Cardiac atrium fibroblast (primary cell): ENCODE data around the genes NECTIN2, APOC1 and ERCC1.

DNA sequence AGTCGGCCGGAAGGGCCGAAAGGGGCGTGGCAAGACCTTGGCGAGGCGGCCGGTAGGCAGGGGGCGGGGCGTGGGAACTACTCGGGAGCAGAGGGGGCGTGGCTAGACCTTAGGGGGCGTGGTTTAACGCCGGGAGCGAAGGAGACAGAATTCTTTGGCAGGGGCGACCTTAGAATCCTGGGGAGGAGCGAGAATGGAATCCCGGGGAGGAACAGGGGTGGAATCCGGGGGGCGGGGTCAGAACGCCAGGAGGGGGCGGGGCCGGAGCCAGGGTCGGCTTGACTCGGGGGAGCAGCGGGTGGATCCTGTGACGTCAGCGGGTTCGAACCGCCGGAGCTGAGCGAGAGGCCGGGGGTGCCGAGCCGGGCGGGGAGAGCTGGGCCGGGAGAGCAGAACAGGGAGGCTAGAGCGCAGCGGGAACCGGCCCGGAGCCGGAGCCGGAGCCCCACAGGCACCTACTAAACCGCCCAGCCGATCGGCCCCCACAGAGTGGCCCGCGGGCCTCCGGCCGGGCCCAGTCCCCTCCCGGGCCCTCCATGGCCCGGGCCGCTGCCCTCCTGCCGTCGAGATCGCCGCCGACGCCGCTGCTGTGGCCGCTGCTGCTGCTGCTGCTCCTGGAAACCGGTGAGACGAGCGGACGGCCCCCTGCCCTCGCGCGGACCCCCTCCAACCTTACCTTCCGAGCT lies at the start of gene NECTIN2:
TSS of gene NECTIN2 (plus strand) at position 308 of the 686 bp plus-strand sequence.
- RAMPAGE, long total RNA = no peak

GRCh38 chr19:44857668-44858319 lies 11.7 kb downstream of the NECTIN2 start:
- RAMPAGE, long total RNA = no peak

- RAMPAGE, long total RNA = no peak
These were observed 12.7 kb upstream of the TOMM40 start for GRCh38 chr19:44878135-44878963.

- RAMPAGE, long total RNA = no peak
These were observed 714 bp upstream of the TOMM40 start for GRCh38 chr19:44890039-44891040.

GRCh38 chr19:44913987-44914982 lies at the start of gene APOC1:
Gene APOC1, plus strand, starts transcription at chr19:44914608.
- RAMPAGE, long total RNA = no peak

GRCh38 chr19:44951100-44951990 lies 3.8 kb upstream of the CLPTM1 start:
- RAMPAGE, long total RNA = no peak

DNA sequence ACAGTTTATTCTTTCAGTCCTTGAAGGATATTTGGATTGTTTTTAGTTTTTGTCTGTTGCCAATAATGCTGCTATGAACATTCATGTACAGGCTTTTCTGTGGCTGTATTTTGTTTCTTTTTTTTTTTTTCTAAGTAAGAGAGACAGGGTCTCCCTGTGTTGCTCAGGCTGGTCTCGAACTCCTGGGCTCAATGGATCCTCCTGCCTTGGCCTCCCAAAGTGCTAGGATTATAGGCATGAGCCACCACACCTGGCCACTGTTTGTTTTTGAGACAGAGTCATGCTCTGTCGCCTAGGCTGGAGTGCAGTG lies 3.9 kb downstream of the CLPTM1 start:
- RAMPAGE, long total RNA = no peak

DNA sequence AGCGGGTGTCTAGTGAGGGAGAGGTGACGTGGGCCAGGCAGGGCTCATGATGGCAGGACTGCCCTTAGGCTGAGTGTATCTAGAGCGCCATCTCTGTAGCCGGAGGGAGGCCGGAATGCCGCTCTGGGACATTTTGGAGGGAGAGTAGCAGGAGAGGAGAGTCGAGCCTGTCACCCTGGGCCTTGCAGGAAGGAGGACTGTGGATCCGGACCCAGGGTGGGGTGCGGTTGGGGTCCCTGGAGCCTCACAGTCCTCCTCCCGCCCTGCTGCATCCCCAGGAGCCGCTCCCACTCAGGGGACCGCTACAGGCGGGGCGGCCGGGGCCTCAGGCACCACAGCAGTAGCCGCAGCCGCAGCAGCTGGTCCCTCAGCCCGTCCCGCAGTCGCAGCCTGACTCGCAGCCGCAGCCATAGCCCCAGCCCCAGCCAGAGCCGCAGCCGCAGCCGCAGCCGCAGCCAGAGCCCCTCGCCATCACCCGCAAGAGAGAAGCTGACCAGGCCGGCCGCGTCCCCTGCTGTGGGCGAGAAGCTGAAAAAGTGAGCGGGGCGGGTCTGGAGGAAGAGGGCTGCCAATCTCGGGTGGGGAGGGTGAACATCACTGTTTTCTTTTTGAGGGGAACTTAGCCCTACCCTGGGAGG lies 9.1 kb downstream of the ZNF296 start:
- RAMPAGE, long total RNA = no peak

DNA sequence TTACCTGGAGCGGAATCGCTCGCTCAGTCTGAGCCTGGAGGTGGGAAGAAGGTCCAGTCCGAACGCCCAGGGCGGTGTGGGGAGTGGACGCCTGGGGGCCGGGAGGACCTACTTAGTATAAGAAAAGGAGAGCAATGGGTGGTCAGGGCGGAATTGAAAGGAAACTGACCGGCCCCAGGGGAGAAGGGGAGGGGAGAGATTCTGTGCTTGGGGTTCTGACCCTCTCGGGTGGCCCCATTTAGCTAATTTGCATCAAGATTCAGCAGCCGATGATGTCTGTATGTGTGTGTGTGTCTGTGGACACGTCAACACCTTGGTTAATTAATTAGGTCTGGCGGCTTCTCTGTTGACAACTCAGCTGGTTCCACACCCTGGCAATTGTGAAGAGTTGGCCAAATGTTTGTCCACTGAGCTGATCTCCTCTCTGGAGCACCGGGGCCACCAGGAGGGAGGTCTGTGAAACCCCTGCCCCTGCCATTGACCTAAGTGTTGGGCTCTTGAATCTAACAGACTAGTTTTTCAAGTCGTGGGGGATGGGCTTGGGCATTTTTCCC lies 595 bp downstream of the GEMIN7 start:
- RAMPAGE, long total RNA = no peak

- RAMPAGE, long total RNA = no peak
These were observed 23.5 kb downstream of the NKPD1 start for GRCh38 chr19:45137146-45137730.

GRCh38 chr19:45250613-45250985 lies 472 bp upstream of the MARK4 start:
- RAMPAGE, long total RNA = no peak

DNA sequence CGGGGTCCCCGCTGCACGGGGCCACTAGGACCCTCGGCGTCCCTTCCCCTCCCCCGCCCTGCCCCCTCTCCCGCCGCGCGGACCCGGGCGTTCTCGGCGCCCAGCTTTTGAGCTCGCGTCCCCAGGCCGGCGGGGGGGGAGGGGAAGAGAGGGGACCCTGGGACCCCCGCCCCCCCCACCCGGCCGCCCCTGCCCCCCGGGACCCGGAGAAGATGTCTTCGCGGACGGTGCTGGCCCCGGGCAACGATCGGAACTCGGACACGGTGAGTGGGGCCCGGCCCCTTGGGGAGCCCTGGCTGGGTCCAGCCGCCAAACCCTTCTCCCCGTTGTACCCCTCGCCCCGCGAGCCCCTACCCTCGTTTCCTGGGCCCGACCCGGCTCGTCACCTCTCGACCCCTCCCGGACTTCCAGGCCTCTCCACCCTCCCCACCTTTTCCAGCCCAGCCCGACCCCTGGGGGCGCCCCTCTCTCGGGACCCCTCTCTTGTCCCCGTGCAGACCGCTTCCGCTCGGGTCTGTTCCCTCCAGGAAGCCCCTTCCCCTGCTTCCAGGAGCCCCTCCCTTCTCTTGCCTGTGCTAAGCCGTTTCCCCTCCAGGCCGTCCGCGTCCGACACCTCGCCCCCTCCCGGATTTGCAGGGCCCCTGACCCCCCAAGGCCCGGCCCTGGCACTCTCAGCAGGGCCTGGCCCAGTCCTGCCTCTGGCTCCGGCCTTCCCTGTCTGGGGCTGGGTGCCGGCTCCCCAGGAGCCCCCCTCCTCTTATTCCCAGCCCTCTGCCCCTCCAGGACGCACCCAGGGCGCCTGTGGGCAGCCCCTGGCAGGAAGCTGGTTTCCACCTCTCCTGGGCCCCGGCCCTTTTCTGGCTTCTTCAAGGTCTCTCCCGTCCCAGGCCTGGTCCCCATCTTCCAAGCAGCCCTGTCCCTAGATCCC lies 570 bp downstream of the MARK4 start:
- RAMPAGE, long total RNA = no peak

DNA sequence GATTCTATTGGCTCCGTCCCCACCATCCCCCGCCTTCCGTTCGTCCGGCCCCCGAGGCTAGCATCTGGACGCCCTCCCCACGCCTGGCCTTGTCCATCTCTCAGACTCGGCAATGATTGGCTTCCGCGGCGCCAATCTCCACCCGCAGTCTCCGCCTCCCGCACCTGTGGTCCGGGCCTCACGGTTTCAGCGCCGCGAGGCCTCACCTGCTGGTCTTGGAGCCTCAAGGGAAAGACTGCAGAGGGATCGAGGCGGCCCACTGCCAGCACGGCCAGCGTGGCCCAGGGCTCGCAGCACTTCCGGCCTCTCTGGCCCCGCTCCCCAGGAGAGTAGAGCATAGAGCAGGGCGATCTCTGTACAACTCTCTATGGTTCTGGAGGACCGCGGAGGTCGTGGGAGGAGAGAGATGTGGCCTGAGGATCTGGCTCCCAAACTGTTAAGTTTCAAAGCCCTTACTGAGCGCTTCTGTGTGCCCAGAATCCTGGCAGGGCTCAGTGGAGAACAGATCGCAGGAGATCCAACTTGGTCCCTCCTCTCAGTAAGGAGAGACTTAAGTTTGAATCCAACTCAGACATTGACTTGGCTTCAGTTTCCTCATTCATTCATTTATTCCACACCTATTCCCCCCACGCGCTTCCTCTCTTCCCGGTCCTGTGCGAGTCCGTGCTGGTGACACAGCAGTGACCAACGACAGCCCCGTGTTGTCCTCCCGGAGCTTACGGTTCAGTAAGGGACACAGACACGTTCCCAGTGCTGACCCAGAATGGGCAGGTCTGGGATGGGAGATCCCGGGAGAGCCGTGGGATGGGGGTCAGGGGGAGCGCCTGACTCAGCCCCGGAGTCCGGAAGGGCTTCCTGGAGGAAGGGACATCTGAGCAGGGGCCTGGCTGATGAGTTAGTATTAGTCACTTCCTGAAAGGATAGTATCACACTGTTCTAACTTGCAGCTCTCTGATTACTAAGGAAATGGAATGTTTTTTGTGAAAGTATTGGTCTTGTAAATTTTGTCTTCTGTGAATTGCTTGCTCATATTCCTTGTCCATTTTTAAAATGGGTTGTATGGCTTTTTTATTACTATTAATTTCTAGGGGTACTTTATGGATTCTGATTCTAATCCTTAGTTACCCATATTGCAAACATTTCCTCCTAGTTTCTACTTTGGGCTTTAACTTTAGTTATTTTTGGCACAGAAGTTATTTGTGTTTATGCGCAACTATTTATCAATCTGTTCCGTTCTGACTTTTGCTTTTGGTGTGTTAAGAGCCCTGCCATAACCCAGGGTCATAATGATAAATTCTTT lies at the start of gene ERCC1:
TSS of gene ERCC1 (minus strand) at position 301 of the 1,300 bp plus-strand sequence.
- RAMPAGE, long total RNA = start-site peak on the minus strand centred at position 275 of the sequence, 84 bp wide, 267 and 34 reads in 2 replicates

DNA sequence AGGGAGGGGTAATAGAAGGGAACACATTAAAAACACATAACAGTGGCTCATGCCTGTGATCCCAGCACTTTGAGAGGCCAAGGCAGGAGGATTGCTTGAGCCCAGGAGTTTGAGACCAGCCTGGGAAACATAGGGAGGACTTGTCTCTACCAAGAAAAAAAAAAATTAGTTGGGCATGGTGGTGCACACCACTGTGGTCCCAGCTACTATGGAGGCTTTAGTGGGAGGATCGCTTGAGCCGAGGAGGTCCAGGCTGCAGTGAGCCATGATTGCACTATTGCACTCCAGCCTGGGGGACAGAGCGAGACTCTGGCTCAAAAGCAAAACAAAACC lies 4.1 kb downstream of the FOSB start:
- RAMPAGE, long total RNA = no peak

GRCh38 chr19:45477640-45478355 lies 10.0 kb downstream of the FOSB start:
- RAMPAGE, long total RNA = no peak

DNA sequence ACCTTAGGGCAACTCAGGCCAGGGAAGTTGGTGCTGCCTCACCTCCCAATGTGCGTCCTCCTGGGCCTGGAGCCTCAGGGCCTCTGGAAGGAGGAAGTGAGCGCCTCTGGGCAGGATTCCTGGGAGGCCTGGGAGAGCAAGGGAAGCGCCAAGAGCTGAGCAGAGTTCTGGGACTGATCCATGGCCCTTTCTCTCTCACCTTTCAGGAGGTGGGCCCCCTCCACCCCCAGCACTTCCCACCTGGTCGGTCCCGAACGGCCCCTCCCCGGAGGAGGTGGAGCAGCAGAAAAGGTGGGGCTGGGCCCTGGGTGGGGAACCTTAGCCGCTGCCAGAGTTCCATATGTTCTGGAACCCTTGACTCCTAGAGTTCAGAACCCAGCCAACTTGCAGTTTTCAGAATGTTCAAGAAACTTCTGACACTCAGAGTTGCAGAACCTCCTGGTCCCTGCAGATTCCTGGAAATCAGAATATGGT lies 13.9 kb downstream of the VASP start:
- RAMPAGE, long total RNA = no peak

DNA sequence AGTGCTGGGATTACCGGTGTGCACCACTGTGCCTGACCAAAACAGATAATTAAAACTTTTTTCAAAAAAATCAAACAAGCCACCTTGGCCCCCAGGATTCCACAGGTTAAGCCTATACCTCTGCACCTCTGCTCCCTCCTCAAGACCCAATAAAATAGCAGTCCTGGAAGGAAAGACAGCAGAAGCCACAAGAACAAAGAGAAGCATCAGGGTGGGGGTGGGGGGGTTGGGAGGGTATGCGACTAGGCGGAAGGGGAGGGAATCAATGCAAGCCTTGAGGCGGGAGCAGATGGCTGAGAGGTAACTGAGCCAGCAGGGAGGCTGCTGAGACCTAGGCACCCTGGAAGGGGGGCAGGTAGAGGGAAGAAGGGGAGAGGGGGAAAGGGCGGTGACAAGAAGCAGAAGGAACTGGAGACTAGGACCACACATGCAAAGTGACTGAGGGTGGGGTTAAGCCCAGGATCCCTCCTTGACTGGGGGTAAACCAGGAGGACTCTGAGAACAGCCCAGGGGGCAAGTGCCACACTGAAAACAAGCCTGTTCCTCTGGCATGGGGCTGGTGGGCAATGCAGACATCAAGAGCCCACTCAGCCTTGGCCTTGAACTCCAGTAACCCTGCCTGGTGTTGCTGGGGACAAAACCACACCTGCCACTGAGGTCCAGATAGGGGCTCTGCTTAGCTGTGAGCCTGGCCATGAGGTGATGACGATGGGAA lies 20.5 kb downstream of the OPA3 start:
- RAMPAGE, long total RNA = no peak

DNA sequence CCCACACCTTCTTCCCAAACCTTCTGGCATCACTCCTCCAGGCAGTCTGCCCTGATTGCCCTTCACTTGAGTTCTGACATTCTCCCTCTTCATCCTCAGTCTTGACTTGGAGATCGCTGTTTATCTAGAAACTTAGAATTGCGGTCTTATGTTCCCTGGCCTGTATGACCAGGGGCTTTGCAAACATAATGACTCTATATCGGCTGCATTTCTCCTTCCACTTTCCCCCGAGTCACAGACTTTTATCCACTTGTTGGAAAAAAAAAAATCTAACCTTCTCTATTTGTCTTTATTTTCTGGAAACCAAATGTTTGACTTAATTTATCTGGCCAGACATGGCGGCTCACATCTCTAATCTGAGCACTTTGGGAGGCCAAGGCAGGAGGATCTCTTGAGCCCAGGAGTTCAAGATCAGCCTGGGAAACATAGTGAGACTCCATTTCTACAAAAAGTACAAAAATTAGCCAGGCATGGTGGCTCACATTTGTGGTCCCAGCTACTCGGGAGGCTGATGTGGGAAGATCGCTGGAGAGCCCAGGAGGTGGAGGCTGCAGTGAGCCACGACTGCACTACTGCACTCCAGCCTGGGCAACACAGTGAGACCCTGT lies 5.4 kb upstream of the OPA3 start:
- RAMPAGE, long total RNA = no peak

GRCh38 chr19:45598174-45599107 lies 3.6 kb downstream of the GPR4 start:
- RAMPAGE, long total RNA = no peak

DNA sequence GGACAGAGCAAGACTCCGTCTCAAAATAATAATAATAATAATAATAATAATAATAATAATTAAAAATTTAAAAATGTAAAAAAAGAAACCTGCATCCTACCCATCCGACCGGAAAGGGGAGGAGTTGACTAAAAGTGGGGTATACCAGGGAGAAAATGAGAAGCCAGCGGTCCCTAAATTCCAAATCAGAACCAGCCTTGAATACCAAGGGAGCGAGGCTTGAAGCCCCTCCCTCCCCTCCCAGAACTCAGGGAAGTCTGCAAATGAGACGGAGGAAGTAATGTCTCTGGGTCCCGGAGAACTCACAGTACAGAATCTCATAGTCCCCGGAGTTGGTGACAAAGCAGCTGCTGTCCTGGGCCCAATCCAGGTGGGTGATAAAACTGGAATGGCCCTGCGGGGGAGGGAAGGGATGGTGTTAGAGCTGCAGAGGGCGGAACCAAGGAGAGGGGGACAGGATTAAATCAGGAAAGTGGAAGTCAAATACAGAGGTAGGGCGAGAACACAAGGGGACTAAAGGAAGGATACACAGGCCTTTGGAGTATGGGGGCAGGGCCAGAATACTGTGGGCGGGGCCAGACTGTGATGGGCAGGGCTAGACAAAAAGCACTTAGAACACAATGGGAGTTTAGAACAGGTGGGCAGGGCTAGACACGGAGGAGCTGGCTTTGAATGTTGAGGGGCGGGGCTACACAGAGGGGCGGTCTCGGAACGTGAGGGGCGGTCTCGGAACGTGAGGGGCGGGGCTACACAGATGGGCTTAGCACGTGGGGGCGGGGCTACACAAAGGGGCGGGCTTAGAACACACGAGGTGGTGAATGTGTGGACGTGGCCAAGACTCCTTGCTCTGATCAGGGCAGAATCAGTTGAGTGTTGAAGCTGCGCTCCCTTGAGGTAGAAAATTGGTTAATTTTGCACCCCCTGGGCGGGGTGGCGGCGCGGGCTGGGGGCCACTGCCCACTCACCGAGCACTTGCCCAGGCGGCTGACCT lies 13.8 kb upstream of the GPR4 start:
- RAMPAGE, long total RNA = no peak